GM23338 (cell line): ENCODE measurements around the genes IRS4, KCNE5, AMMECR1 and CHRDL1.

- PRO-cap = unidirectional peak, plus-strand start at chrX:106177325
- RAMPAGE, long total RNA = no peak
These were observed 9.1 kb downstream of the PWWP3B start for GRCh38 chrX:106177086-106177682.

GRCh38 chrX:106927983-106928306 is 7.7 kb downstream of the CLDN2 start:
- PRO-cap = no peak
- RAMPAGE, long total RNA = no peak

GRCh38 chrX:106933460-106933978 is 13.3 kb downstream of the CLDN2 start:
- PRO-cap = no peak
- RAMPAGE, long total RNA = no peak

- PRO-cap = no peak
- RAMPAGE, long total RNA = no peak
These were observed 34.6 kb downstream of the CLDN2 start for GRCh38 chrX:106954761-106955184.

- PRO-cap = unidirectional peak, plus-strand start at chrX:107205779
- RAMPAGE, long total RNA = no peak
These were observed 531 bp downstream of the NUP62CL start for GRCh38 chrX:107205610-107206194.

GRCh38 chrX:107654671-107655690 is 26.7 kb downstream of the PRPS1 start:
- PRO-cap = bidirectional peak, plus-strand start at chrX:107655375, minus-strand start at chrX:107655198
- RAMPAGE, long total RNA = no peak

DNA sequence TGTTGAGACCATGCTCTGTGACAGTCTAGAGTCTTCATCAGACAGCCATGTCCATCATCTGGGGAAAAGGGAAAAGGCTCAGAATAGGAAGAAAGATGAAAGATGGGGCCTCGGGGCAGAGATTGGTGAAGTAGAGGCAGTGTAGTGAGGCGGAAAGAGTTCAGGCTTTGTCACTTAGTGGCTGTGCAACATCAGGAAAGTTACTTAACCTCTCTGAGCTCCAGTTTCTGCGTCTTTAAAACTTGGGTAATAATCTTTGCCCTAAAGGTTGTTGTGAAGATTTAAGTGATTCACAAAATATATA is 46.8 kb downstream of the PRPS1 start:
- PRO-cap = no peak
- RAMPAGE, long total RNA = no peak

GRCh38 chrX:107712509-107713358 is 62.9 kb downstream of the TSC22D3 start:
- PRO-cap = no peak
- RAMPAGE, long total RNA = no peak

DNA sequence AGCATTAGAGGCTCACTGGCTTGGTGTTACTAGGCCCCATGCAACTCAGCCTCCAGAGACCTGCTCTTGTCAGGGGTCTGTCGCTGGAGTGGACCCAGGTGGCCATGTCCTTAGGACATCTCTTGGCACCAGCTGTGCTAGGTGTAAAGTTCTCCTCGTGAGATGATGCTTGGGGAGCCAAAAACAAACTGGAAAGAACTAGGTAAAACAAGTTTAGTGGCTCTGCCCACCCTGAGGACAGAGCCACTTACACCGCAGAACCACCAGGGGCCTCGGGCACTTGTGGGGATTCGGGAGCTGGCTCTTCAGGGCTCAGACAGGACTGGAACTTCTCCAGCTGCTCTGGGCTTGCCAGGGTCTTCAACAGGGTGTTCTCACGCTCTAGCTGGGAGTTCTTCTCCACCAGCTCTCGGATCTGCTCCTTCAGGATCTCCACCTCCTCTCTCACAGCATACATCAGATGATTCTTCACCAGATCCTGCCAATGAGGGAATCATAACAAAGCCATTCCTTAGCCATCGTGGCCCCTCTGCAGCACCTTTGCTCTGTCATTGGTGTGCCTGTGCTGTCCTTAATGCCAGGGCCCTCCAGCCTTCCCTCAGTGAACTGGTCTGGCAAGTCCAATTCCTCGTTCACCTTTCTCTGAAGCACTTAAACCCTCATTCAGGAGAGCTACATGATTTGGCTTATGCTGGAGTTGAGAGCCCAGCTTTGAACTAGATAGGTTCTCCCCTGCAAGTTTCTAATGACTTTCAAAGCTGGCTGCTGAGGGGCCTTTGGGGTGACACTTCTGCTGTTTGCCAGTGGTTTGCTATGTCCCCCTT is 61.1 kb downstream of the TSC22D3 start:
- PRO-cap = no peak
- RAMPAGE, long total RNA = no peak

DNA sequence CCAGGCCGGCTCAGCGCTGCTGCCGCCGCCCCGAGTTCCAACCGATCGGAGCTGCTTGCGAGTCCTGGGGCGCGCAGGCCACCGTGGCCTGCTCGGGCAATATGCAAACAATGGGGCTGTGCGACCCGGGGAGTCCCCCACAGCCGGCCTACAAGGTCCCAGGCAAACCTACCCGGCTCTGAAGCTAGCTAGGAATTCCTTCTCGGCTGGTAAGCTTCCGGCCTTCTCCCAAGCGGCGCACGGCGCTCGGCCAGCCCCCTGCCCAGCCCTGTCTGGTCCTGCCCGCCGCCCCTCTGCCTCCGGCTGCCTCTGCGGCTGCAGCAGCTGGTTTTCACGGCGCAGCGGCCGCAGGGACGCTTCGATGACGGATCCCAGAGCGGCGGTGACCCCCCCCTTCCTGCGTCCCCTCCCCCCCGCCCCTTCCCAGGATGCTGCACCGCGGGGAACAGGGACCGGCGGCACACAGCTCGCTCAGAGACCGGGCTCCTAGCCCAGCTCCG is 59.4 kb downstream of the TSC22D3 start:
- PRO-cap = bidirectional peak, plus-strand start at position 181 of the sequence, minus-strand start at position 103 of the sequence; bidirectional peak, plus-strand start at position 273 of the sequence, minus-strand start at position 311 of the sequence; bidirectional peak, plus-strand start at position 474 of the sequence, minus-strand start at position 384 of the sequence
- RAMPAGE, long total RNA = start-site peak on the minus strand centred at position 348 of the sequence, 74 bp wide, 35 and 13 reads in 2 replicates

GRCh38 chrX:107718096-107718611 is 57.4 kb downstream of the TSC22D3 start:
- PRO-cap = unidirectional peak, plus-strand start at chrX:107718368
- RAMPAGE, long total RNA = no peak

- PRO-cap = bidirectional peak, plus-strand start at chrX:107731969, minus-strand start at chrX:107731810; bidirectional peak, plus-strand start at chrX:107732263, minus-strand start at chrX:107732090; unidirectional peak, minus-strand start at chrX:107732327
- RAMPAGE, long total RNA = no peak
These were observed 43.6 kb downstream of the TSC22D3 start for GRCh38 chrX:107731692-107732637.

- PRO-cap = bidirectional peak, plus-strand start at chrX:108736582, minus-strand start at chrX:108736563; bidirectional peak, plus-strand start at chrX:108737142, minus-strand start at chrX:108736924
- RAMPAGE, long total RNA = no peak
These were observed at the start of gene IRS4 for GRCh38 chrX:108736268-108737013. IRS4 (minus strand) TSS chrX:108736563.

DNA sequence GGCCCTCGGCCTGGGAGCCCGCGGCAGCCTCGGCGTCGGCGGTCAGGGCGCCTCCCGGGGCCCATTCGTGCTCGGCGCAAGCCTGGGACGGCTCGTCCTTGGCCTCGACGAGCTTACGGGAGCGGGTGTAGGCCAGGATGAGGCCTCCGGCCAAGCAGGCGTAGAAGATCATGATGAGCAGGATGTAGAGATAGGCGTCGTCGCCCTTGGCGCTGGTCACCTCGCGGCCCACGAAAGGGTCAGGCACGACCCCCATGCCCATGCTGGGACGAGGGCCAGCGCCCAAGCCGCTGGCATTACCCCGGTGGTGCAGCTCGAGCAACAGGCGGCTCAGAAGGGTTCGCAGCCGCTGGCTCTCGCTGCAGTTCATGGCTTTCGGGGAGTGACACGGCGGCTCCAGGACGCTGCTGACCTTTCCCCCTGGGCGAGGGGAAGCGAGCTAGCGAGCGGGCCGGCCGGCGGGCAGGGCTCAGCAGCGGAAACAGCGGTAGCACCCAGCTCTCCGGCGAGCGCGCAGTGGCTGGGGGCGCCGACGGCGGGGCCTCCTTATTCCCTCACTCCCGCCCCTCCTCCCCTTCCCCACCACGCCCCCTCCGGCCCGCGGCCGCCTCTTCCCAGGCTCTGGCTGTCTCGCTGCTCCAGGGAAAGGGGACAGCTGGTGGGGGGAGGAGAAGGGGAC is at the start of gene KCNE5:
KCNE5 (minus strand) TSS at position 522 of the 679 bp plus-strand sequence.
- PRO-cap = unidirectional peak, plus-strand start at position 64 of the sequence; bidirectional peak, plus-strand start outside the sequence, minus-strand start at position 522 of the sequence
- RAMPAGE, long total RNA = no peak

GRCh38 chrX:110003702-110003892 is 683 bp downstream of the TMEM164 start:
- PRO-cap = unidirectional peak, minus-strand start at chrX:110003756
- RAMPAGE, long total RNA = no peak

DNA sequence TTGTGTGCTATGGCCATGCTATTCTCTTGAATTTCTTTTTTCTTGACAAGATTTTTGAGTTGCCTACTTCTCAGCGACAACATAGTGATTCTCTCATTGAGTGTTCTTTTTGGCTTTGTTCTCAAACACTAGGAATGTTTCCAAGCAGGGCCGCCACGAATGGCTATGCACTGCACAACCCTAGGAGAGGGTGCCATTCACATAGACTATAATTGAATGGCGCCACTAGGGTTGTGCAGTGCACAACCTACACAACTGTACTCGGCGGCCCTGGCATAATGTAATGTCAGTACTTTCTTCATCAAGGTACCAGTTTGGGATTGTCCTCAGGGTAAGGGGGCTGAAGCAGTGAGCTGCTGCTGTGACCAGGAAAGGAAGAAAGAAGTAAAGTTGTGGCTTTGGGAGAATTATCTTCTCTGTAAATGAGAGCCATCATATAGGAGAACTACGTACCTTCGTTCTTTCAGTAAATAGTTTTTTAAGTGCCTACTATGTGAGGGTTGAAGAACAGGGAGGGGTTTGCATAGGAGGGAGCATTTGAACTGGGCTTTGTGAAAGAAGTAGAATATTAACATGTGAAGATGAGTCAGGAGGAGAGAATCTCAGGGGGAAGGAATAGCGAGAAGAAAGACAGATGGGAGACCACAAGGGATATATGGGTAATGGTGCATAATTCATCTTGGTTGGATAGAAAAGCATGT is 52.4 kb downstream of the TMEM164 start:
- PRO-cap = no peak
- RAMPAGE, long total RNA = no peak

DNA sequence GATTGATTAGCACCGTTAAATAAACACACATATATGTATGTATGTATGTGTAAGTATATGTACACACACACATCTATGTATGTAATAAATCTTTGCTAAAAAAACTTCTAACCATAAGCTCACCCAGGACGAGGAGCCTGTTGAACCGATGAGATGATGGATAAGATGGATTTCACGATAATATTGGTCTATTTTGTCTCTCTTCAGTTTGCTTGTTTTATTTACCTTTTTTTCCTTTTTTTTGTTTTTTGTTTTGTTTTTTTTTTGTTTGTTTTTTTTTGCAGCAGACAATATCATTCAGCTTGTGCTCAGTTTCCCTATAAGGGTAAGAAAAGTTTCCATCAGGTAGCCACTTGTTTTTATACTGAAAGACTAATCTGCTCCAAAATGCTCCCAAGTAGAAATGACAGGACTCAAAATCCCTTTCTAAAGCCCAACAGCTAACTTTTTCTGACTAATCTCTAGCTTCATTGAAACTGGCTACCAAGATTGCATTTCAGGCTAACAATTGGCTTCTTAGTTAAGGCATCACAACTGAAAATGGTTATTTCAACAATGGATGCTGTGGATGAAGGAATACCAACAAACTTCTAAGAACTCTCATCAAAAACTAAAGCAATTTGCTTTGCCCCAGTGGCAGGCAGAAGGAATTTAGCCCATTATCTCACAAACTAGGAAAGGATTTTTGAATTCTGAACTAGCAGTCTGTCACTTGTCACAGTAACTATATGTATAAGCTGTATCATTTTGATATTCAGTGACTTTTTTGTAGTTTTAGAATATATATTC is 121.5 kb downstream of the AMMECR1 start:
- PRO-cap = no peak
- RAMPAGE, long total RNA = no peak

GRCh38 chrX:110317646-110318413 is at the start of gene AMMECR1:
AMMECR1 (minus strand) TSS chrX:110318085.
- PRO-cap = bidirectional peak, plus-strand start at chrX:110318248, minus-strand start at chrX:110318079
- RAMPAGE, long total RNA = no peak

- PRO-cap = bidirectional peak, plus-strand start at chrX:110795908, minus-strand start at chrX:110795817; bidirectional peak, plus-strand start at chrX:110796029, minus-strand start at chrX:110796011; bidirectional peak, plus-strand start at chrX:110796329, minus-strand start at chrX:110796332
- RAMPAGE, long total RNA = no peak
These were observed at the start of gene CHRDL1 for GRCh38 chrX:110795500-110796467. CHRDL1 (minus strand) TSS chrX:110795817.

DNA sequence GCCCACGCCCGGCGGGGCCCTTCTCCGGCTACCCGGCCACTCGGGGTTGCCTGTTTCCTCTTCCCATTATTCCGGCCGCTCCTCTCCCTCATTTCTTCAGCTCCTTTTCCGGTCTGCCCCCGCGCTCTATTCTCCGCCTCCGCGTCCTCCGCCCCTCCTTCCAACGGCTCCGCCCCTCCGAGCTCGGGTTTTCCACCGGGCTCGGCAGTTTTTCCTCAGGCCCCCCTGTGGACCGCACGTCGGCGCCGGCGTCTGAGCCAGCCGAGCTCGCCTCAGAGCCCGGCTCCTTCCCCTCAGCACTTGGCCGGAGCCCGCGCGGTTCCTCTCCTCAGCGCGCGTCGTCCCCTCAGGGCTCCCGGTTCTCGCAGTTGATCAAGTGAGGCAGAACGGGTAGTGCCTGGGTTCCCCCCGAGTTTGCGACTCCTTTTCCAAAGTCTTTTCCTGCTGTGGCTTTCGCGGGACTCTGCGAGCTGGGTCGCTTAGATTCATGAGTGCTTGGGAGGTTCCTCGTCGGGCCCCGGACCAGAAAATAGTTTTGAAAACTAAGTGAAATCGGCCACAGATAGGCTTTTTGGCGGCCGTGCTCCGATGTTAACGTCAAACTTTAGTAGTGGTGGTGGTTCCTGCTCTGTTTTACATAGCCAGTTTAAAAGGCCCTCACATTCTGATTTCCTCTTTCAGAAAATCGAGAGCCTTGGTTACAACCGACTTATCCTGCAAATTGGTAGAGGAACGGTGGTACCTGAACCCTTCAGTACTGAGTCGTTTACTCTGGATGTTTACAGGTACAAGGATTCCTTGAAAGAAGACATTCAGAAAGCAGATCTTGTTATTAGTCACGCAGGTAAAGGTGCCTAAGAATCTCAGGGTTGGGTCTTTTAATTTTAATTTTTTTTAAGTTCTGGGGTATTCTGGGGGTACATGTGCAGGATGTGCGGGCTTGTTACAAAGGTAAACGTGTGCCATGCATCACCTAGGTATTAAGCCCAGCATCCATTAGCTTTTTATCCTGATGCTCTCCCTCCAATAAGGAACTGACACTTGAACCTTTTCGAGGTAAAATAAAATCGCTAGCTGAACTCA is 822 bp downstream of the ALG13 start:
- PRO-cap = bidirectional peak, plus-strand start at position 207 of the sequence, minus-strand start at position 108 of the sequence; bidirectional peak, plus-strand start at position 818 of the sequence, minus-strand start at position 609 of the sequence
- RAMPAGE, long total RNA = no peak